A172 (cell line): ENCODE measurements around the genes MEFV, DNASE1 and ADCY9.

GRCh38 chr16:3215334-3215685, 19.6 kb downstream of the ZNF200 start:
- RAMPAGE, long total RNA, result no peak

DNA sequence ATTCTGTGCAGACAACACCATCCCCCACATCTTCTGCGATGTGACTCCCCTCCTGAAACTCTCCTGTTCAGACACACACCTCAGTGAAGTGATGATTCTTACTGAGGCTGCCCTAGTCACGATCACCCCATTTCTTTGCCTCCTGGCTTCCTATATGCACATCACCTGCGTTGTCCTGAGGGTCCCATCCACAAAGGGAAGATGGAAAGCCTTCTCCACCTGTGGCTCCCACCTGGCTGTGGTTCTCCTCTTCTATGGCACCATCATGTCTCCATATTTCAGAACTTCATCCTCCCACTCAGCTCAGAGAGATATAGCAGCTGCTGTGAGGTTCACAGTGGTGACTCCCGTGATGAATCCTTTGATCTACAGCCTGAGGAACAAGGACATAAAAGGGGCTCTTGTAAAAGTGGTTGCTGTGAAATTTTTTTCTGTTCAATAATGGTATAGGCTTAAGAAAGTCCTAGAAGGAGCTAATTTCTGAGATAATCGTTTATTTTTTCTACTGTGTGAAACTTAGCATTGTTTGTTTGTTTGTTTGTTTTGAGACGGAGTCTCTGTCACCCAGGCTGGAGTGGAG, 18.8 kb downstream of the ZNF200 start:
- RAMPAGE, long total RNA, result no peak

GRCh38 chr16:3256256-3256904, at the start of gene MEFV:
TSS of gene MEFV (minus strand) at chr16:3256633.
- RAMPAGE, long total RNA, result no peak

DNA sequence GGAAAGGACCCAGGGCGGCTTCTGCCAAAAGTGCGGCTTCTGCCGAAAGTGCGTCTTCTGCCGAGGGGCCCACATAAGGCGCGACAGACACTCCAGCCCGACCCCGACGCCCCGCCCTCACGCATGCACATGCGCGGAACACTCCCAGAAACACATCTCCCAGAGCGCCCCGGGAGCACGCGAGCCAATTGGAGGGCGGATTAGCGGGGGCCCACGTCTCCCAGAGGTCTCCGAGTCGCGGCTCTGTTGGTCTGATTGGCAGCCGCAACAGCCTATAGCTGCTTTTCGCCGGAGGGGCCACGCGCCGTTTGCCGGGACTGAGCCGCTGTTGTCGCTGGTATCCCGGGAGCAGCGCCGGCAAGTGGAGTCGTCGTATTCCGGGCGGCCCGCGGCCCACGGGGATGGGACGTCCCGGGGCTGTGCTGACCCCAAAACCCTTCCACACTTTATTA, 8.0 kb upstream of the MEFV start:
- RAMPAGE, long total RNA, result no peak

DNA sequence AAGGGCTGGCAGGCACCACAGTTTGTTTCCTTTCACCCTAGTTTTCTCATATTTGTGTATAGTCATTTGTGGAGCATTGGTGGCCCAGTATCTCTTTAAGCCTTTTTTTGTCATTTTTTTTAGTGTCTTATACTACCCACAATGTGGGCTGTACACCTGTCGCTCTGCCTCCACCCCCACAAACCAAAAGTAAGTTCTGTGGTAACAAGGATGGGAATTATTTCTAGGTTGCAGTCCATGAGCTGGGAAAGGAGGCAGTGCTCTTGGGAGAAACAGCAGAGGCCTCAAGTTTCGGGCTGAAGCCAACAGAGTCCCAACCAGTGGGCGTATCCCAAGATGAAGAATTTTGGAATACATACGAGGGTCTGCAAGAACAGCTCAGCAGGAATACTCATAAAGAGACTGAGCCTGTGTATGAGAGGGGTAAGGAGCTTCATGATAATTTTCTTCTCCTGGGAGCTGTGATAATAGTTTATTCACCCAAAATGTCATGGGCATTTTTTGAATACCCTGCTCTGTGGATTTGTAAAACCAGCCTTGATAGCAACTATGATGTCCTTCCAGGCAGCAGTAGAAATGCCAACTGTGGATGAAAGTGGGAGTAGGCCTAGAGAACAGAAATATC, 6.3 kb downstream of the ZNF75A start:
- RAMPAGE, long total RNA, result no peak

DNA sequence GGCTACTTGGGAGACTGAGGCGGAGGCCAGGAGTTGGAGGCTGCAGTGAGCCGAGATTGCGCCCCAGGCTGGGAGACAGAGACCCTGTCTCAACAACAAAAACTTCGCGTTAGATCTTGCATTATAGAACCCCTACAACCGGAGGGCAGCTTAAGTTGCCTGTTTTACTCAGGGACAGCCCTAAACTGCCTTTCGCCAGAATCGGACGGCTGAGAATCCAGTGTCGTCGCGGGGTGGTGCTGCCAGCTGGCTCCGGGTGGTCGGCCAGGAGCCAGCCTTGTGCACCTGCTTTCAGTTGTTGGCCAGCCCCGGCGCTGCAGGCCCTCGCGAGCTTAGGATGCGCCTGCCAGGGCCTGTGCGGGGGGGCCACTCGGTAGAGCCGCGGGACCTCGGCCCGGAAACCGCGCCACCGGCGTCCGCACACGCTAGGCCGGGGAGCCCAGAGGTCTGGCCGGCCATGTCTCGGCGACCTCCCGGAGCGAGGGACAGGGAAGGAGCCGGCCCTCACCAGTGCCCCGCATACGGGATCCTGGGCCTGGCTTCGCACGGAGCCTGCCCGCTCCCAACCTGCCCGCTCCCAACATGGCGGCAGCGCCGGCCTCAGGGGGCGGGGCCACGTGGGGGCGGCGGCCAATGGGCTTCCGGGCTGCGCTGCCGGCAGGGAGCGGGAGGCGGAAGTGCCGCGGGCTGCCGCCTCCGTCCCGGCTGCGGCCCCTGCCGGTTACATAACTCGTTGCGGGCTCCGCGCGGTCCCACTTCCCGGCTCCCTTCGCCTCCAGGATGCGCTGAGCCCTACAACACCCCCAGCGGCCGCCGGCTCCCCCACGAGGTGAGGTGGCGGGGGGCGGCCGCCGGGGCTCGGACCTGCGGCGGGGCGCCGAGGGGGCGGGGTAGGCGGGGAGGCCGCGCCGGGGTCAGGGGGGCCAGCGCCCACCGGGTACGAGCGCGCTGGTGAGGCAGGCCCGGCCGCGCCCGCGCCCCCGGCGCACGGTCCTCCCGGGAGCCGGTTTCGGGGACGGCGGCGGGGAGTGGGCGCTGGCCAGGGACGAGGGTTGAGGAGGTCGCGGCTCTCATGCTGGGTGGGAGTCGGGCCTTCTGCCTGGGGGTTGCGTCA, 14.2 kb downstream of the NAA60 start:
- RAMPAGE, long total RNA, result no peak

DNA sequence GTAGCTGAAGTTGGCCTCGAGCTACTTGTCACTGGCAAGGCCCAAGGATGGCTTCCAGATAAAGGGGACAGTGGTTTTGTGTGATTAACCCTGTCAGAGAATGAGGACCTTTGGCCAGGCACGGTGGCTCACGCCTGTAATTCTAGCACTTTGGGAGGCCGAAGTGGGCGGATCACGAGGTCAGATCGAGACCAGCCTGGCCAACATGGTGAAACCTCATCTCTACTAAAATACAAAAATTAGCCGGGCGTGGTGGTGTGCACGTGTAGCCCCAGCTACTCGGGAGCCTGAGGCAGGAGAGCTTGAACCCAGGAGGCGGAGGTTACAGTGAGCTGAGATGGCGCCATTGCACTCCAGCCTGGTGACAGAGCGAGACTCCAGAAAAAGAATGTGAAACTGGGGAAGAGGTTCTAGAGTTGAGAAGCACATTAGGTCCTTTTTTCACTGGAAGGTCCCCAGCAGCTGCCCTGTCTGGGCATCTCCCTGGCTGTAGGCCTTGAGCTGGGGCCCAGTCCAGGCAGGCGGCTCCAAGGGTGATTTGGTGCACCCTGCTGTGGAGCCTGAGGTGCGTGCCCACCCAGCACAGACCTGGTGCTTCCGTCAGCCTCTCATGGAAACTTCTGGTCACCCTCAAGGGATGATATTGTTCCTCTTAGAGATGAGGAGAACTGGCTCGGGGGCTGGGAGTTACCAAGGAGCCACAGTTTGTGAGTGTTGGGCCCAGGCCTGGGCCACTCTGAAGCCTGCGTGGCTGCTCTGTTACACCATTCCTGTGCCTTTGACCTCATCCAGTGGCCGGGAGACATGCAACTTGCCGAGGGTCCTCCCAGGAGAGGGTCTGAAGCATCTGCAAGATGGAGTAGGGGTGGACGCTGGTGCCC, 8.0 kb downstream of the C16orf90 start:
- RAMPAGE, long total RNA, result no peak

GRCh38 chr16:3578219-3578540, 977 bp upstream of the NLRC3 start:
- RAMPAGE, long total RNA, result no peak

GRCh38 chr16:3581679-3582475, 4.7 kb upstream of the NLRC3 start:
- RAMPAGE, long total RNA, result no peak

DNA sequence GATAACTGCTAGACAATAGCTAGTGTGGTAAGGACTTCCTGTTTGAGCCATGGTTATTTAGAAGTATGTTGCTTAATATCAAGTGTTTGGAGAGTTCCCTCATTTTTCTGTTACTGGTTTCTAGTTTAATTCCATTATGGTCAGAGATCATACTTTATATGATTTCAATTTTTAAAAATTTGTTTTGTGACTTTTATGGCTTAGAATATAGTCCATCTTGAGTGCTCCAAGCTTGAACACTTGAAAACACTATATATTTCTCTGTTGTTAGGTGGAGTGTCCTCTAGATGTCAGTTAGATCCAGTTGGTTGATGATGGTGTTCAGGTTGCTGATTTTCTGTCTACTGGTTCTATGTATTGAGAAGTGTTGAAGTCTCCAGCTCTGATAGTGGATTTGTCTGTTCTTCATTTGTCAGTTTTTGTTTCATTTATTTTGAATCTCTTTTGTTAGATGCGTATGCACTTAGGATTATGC, 15.0 kb upstream of the SLX4 start:
- RAMPAGE, long total RNA, result no peak

GRCh38 chr16:3654165-3655227, at the start of gene DNASE1:
TSS of gene DNASE1 (plus strand) at chr16:3654691.
- RAMPAGE, long total RNA, result no peak

GRCh38 chr16:3690293-3691650, 26.6 kb downstream of the TRAP1 start:
- RAMPAGE, long total RNA, result no peak

GRCh38 chr16:3728463-3729307, 11.4 kb upstream of the TRAP1 start:
- RAMPAGE, long total RNA, result no peak

DNA sequence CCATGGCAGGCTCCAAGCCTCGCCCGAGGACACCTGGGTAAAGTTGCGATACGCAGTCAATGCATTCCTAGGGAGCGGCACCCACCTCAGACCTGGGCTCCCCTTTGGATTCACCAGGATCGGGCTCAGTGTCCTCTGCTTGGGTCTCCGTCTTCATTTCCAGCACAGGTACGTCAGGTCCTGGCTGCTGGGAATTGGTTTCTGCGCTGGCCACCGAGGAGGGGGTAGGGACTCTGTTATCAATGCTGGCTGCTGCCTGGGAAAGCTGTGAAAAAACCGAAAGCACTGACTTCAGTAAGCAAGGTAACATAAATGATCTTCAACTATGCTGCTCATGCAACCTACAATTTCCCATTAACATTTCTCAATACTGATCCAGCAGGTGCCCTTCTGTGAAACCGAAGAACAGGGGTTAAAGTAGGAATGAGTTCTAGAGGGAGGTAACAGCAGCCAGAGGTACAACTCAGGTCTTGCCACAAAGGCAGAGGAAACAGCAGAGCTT, 51.8 kb upstream of the TRAP1 start:
- RAMPAGE, long total RNA, result no peak

DNA sequence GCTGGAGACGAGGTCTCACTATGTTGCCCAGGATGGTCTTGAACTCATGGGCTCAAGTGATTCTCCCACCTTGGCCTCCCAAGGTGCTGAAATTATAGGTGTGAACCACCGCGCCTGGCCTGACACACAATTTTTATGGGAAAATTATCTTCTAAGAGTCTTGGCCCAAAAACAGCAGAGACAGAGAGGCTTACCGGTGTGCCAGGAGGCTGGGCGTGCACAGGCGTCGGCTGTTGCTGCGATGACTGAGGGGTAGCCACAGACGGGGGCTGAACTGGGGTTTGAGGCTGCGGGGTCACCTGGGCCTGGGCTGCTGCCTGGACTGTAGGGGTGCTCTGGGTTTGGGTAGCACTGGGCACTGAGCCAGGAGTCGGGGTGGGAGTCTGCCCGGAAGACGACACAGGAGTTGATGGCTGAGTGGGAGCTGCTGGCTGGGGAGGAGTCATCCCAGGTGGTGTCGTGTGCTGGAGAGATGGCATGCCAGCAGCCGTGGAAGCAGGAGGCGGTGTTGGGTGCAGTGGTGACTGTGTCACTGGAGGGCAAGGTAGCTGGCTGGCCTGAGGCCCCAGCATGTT, 53.1 kb upstream of the TRAP1 start:
- RAMPAGE, long total RNA, result no peak

- RAMPAGE, long total RNA, result no peak
These were observed 58.5 kb upstream of the CREBBP start for GRCh38 chr16:3939051-3939436.

- RAMPAGE, long total RNA, result no peak
These were observed 39.0 kb downstream of the ADCY9 start for GRCh38 chr16:4077106-4077691.

GRCh38 chr16:4116052-4116770, at the start of gene ADCY9:
TSS of gene ADCY9 (minus strand) at chr16:4116442.
- RAMPAGE, long total RNA, result no peak

DNA sequence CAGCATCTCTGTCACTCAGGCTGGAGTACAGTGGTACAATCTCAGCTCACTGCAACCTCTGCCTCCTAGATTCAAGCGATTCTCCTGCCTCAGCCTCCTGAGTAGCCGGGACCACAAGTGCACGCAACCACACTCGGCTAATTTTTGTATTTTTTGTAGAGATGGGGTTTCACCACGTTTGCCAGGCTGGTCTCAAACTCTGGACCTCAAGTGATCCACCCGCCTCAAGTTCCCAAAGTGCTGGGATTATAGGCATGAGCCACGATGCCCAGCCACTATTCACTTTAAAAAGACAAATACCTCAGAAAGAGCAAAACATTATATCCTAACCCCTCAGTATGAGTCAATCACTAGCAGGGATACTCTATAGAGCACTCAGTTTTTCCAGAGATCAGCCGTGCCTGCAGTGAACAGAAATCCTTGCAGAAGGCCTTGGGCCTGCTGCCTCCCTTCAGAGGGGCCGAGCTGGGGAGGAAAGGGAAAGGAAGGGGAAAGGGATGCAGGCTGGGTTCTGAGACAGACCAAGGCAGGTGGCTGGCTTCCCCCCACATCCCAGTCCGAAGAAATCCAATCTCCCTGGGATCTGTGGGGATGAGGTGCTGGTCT, 25.5 kb downstream of the SRL start:
- RAMPAGE, long total RNA, result no peak

- RAMPAGE, long total RNA, result no peak
These were observed 1.7 kb downstream of the TFAP4 start for GRCh38 chr16:4271197-4271497.